Neural crest cell (in vitro differentiated cells): ENCODE measurements around the genes COG4 and ZNF19.

DNA sequence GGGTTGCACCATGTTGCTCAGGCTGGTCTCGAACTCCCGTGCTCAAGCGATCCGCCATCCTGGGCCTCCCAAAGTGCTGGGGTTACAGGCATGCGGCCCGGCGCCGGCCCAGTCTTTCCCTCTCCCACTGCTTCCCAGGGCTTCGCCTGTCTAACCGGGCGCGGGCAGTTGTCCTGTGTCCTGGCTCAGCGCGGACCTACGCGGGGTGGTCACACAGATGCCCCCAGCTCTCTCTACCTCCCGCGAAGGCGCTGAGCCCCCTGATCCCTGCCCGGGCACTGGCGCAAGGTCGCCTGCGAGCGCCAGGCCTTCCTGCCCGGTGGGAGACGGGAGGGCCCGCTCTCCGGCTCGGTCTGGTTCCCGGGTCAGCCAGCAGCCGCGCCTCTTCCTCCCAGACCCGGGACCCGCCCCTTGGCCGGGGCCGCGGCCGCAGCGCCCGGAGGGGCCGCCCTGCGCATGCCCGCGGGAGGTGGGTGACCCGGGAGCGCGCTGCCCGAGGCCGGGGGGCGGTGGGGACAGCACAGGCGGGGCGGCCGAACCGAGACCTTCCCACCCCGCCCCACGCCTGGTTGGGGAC lies 14.4 kb downstream of the CLEC18C start:
- PRO-cap, result no peak

DNA sequence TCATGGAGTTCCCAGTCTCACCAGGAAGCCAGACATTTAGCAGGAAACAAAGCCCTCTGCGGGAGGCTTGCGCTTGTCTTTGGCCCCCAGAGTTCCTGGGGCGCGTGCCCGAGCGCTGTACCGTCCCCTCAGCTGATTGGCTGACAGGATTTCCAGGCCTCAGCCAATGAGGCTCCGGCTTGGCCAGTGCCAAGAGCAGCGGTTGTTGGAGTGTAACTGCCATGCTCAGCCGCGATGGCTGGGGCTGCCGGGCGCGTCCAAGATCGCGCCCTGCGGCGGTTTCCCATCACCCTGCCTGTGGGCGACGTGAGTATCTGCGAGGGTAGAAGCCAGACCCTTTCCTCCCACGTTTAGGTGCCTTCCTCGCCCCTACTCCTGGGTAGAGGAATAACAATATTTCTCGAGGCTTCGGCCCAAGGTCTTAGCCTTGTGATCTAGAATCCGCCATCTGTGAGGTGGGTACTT lies 4.3 kb upstream of the DDX19B start:
- PRO-cap, result no peak

GRCh38 chr16:70432415-70433140 lies 6.3 kb downstream of the ST3GAL2 start:
- PRO-cap, result no peak

- PRO-cap, result no peak
These were observed 5.5 kb downstream of the ST3GAL2 start for GRCh38 chr16:70433245-70433892.

- PRO-cap, result bidirectional peak, plus-strand start at chr16:70523297, minus-strand start at chr16:70523223; bidirectional peak, plus-strand start at chr16:70523844, minus-strand start at chr16:70523518
These were observed at the start of gene COG4 for GRCh38 chr16:70522929-70523696. Gene COG4 (minus strand): TSS chr16:70523554.

GRCh38 chr16:70561414-70562092 lies 37.9 kb downstream of the SF3B3 start:
- PRO-cap, result no peak

GRCh38 chr16:70563144-70564128 lies 39.8 kb downstream of the SF3B3 start:
- PRO-cap, result no peak

DNA sequence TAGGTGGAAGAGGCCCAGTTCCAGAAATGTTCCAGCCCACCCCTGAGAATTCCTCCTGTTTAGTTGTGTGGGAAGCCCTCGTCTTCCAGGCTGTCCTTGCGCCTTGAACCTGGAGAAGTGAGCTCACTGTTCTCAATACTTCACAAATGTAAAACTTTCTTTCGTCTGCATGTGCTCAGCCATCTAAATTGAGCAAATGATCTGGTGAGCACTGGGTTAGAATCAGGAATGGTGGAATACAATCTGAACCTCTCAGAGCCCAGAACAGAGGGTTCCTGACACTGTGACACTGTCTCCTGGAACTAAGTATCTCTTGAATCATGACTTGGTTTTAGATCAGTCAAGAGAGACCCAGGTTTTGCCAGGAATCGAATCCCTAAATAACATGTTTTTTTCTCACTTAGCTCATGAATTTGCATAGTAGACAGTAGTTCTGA lies 49.2 kb downstream of the SF3B3 start:
- PRO-cap, result no peak

- PRO-cap, result no peak
These were observed 27.9 kb upstream of the IL34 start for GRCh38 chr16:70618326-70619027.

DNA sequence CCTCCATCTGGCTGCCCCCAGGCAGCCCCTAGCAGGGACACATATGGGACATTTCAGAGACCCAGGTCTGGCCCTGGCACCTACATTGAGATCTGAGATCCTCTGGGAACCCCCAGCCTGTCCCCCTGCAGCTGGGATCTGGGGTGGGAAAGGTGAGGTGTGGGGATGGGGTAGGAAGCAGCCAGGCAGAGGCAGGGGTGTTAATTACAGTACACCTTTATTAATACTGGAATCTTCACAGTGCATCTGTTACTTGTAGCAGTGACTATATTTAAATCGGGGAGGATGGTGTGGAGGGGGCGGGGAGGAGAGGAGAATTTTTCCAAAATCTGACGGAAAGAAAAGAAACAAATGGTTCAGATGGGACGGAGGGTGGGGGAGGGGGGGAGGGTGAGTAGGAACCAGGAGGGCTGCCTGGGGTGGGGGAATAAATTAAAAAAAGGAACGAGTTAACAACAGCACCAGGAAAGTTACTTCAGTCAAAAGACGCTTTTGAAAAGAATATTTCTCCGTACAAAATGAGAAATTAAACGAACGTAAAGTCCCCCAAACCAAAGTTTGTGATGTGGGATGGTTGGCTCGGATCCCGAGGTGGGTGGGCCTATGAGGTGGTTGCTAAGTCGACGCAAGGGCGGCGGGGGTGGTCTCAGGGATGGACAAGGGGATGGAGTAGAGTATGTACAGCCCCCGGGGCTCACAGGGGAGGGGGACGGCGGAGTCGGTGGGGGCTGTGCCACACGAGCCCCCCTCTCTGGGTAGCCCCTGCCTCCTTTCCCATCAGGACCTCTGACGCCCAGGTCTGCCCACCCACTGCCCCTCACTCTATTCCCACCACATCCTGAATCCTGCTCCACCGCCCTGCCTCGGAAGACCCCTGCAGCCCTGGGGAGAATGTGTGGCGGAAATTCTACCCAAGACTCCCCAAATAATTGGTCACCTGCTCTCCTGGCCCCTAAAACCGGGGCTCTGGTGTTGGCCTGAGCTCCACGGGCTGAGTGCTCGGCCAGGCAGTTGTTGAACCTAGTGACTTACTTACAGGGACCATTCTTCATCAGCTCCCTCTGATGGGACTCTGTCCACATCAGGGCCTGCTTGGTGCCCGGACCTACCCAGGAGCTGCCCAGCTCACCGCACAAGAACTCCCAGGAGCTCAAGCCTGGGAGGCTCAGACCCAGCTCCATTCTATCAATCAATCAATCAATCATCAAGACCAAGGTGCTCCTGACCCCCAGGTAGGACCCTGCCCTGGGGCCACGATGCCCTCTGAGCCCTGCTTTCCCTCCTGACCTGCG lies 15.1 kb downstream of the IL34 start:
- PRO-cap, result no peak

- PRO-cap, result no peak
These were observed 11.8 kb downstream of the MTSS2 start for GRCh38 chr16:70673851-70674653.

GRCh38 chr16:70679720-70680667 lies 5.9 kb downstream of the MTSS2 start:
- PRO-cap, result no peak

DNA sequence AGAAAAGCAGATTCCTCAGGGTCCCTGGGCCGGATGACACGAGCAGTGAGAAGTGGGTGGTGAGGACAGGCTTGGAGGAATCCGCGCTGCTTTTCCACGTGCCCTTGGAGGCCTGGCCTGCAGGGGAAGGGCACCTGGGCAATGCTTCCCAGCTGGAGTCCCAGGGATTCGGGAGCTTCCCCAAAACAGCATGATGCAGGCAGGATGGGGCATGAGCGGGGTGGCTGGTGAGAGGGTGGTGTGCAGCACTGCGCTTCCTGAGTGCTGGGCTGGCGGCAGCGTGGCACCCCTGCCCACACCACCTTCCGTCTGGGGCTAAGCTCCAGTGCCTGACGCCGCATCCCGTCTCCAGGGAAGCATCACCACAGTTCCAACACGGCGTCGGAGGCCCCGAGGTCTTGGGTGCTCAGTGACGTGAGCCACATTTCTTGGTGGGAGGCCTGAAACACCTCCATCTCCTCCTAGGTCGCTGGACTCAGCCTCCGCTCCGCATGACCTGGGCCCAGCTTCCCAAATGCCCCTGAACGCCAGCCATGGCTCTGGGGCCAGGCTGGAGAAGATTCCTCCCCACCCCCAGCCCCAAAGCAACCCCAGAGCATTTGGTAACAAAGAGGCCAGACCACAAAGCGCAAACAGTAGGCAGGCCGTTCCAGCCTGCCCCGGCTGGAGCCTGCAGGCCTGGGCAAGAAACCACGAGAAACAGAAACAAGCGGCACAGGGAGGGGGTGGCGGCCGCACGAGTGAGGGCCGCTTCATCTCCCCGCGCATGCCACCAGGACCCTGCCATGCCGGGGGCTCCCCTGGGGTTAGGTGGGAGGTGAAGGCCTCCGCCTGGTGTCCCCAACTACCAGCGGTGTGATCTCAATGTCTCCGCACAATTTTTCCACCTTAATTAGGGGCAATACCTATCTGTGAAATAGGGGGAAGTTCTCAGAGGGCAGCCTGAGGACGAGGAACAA lies 14.0 kb upstream of the MTSS2 start:
- PRO-cap, result no peak

DNA sequence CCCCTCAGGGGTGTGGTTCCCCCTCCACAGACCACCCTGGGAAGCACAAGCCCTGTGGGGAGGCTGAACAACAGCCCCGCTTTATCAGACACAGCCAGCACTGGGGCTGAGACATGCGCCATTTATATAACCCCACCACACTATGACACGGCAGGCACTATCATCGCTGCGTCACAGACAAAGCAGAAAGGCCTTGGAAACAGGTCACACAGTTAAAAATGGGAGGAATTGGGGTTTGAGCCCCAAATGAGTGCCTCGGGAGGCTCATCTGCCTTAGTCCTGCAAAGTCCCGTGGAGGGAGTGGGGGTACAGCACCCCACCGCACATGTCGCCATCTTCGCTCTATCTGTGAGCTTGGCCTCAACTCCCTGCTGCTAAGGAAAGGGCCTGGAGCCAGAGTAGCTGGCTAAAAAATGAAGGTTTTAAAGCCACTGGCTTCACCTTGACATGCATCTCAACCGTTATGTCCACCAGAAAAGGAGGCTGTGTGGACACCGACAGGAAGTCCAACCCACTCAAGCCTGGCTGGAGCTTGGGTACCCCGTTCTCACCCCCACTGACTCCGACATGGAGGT lies 40.6 kb upstream of the MTSS2 start:
- PRO-cap, result no peak

GRCh38 chr16:70778775-70779430 lies 22.1 kb downstream of the VAC14 start:
- PRO-cap, result no peak

DNA sequence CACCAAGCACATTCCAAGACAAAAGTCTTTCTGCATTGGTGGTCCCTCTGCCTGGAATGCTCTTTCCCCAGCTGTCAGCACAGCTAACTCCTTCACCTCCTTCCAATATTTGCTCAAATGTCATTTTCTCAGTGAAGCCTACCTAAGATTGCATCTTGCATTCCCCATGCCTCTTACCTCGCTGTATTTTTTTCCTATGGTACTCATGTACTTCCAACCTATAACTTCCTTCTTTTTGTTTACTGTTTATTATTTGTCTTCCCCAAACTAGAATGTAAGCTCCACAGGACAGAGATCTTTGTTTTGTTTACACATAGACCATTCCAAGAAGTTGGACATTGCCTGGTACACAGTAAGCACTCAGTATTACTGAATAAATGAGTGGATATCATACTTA lies 1.0 kb downstream of the CMTR2 start:
- PRO-cap, result no peak

DNA sequence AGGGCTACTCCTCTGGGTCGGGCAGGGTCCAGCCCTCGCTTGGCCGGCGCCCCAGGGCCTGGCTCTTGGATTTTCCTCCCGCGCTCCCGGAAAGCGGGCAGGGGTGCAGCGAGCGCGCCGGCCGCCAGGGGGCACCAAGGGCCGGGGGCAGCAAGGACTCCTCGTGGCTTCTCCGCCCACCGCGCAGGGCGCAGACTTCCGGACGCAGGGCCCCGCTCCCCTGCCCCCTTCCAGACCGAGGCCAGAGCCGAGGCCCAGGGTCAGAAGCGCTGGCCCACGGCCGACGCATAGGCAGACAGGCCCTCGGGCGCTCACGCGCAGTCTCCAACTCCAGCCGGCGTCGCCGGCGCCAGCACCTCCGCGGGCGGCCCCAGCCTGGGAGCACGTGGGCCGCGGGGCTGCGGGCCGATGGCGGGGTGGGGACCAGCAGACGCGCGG lies 330 bp downstream of the TLE7 start:
- PRO-cap, result no peak

DNA sequence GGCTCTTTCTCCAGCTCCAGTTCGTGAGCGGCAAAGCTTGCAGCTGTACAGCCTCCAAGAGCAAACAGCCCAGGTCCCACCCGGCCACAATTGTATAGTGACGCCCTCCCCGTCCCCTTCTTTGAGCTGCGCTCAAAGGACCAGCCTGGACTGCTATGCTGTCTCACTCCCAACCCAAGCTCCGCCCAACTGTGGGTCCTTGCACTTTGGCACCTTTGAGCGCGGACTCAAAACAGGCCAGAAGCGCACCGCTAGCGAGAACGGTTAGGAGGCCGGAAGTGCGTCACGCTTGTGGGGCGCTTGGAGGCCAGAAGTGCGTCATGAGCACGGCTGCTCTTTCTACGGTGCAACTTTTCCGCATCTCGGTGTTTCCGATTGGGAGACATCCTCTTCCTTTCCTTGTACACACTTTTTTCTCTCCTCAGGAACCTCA lies at the start of gene ZNF19:
TSS of gene ZNF19 (minus strand) at position 266 of the 433 bp plus-strand sequence.
- PRO-cap, result no peak

- PRO-cap, result no peak
These were observed 21.5 kb downstream of the MARVELD3 start for GRCh38 chr16:71647358-71647980.

DNA sequence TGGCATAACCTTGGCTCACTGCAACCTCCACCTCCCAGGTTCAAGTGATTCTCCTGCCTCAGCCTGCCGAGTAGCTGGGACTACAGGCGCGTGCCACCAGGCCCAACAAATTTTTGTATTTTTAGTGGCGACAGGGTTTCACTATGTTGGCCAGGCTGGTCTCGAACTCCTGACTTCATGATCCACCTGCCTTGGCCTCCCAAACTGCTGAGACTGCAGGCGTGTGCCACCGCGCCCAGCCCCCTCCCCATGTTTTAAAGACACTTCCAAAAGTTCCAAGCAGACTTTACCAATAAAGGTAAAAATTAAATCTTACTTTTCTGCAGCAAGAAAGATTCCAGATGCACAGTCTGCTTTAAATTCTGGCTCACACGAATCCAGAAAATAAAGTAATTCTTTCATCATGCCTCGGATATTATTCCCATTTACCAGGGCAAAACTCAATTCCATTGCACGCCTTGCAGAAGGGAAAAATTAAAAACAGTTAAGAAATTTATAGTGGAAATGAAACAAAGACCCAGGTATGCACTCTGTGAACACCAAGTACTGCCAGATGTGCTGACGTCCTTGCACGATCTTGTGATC lies 31.3 kb upstream of the PHLPP2 start:
- PRO-cap, result no peak